Metastatic Breast Carcinoma in the Brain (tissue), 10 donors: ENCODE measurements around a stretch of chr18.

GRCh38 chr18:24359910-24360146 lies 37.8 kb downstream of the OSBPL1A start:
- PRO-cap, 10 experiments, result peak in 3 of 10 experiments; most common plus-strand start chr18:24359990 (in 3)

GRCh38 chr18:25466981-25467835 lies 115.2 kb upstream of the ZNF521 start:
- PRO-cap, 10 experiments, result no peak in any of the 10 experiments

DNA sequence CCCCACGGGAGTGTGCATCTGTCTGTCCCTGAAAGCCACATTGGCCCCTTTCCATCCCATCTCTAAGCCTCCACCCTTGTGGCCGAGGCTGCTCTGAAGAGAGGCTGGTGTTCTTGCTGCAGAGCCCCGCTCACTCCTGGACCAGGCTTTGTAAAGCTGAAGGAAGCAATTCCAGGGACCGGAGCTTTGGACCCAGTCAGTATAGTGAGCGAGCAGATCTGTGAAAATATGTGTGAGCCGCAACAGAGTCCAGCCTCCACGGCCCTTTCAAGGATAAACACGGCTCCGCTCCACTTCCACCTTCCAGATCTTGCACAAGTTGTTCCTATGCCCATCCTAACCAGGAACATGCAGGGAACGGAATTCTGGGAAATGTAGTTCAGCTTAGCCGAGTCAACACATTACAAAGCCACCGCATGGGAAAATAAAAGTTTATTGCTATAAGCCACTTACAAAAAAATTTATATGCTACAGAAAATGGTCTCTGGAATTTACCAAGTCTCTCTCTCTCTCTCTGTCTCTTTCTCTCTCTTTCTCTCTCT lies 151.6 kb upstream of the ZNF521 start:
- PRO-cap, 10 experiments, result peak in 1 of 10 experiments; most common minus-strand start position 312 of the sequence (in 1)

DNA sequence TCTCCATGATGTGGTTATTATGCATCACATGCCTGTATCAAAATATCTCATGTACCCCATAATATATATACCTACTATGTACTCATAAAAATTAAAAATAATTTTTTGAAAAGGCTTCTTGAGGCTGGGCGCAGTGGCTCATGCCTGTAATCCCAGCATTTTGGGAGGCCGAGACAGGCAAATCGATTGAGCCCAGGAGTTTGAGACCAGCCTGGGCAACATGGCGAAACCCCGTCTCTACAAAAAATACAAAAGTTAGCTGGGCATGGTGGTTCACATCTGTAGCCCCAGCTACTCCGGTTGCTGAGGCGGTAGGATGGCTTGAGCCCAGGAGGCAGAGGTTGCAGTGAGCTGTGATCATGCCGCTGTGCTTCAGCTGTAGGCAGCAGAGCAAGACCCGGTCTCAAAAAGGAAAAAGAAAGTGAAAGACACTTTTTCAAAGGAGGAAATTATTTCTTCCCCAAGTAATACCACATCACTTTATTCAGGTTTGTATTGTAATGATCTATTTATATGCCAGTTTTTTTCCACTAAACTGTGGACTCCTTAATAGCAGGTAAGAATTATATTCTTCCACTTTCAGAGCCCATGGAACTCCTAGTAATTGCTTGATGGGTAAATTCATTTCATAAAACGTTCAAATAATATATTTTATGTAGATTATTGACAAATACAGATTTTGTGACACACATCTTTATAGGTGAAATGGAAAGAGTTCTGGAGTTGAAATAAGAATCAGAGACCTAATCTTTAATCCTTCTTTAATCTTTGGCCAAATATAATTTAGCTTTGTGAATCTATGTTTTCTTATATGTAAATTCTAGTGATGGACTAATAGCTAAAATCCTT lies 35.7 kb upstream of the TAF4B start:
- PRO-cap, 10 experiments, result no peak in any of the 10 experiments

- PRO-cap, 10 experiments, result no peak in any of the 10 experiments
Observed at GRCh38 chr18:26455129-26455865, 93.1 kb downstream of the KCTD1 start.

DNA sequence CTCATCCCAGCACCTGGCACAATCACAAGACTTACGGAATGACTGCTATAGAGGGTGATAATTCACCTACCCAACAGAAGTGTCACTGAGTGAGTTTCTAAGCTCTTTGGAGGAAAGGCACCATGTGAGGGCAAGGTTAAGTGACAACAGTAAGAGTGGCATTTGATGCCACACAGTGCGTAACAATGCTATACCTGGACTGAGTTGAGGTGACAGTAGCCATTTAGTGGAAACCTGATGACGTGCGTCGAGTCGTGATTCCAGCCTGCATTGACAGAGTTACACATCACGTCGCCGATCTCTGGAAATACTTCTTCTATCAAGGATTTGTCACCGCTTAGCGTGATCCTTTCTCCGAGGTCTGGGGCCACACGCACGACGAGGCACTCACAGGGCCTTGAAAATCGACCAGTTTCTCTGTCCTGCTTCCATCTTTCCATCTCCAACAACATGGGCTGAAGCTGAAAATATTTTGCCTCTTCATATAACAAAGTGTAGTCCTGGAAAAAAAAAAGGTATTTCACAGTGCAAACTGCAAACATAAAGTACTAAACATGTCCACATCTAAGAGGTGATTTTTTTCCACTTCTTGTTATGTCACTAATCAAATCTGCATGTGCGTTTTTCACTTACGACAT lies 88.8 kb downstream of the KCTD1 start:
- PRO-cap, 10 experiments, result no peak in any of the 10 experiments

- PRO-cap, 10 experiments, result peak in 10 of 10 experiments; most common plus-strand start chr18:26548746 (in 6); most common minus-strand start chr18:26549121 (in 3)
Observed at GRCh38 chr18:26548644-26549284, 411 bp upstream of the KCTD1 start.

- PRO-cap, 10 experiments, result peak in 2 of 10 experiments; most common plus-strand start chr18:26549379 (in 1); most common minus-strand start chr18:26549433 (in 1)
Observed at GRCh38 chr18:26549285-26549722, 951 bp upstream of the KCTD1 start.

DNA sequence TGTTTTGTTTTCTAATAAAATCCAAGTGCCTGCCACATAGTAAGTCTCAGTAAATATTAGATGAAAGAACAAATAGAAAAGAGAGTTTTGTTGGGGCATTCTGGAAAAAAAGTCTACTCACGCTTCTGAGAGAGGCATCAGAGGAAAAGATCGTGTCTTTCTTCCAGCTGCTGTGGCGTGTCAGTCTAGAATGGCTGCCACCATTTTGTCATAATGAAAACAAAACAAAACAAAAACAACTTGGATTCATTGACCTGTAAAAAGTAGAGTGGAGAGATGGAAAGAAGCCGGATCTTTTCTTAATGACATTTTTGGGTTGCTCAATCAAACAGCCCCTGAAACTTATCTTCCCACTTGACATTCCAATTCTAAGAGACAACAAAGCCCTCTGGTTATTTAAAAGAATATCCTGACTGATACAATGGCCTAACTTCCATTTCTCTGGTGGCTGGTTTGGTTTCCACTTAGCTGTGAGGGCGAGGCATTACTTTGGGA lies 123.9 kb downstream of the AQP4 start:
- PRO-cap, 10 experiments, result no peak in any of the 10 experiments

DNA sequence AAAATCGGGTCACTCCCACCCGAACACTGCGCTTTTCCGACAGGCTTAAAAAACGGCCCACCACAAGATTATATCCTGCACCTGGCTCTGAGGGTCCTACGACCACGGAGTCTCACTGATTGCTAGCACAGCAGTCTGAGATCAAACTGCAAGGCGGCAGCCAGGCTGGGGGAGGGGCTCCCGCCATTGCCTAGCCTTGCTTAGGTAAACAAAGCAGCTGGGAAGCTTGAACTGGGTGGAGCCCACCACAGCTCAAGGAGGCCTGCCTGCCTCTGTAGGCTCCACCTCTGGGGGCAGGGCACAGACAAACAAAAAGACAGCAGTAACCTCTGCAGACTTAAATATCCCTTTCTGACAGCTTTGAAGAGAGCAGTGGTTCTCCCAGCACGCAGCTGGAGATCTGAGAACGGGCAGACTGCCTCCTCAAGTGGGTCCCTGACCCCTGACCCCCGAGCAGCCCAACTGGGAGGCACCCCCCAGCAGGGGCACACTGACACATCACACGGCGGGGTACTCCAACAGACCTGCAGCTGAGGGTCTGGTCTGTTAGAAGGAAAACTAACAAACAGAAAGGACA lies 325.3 kb upstream of the CHST9 start:
- PRO-cap, 10 experiments, result peak in 1 of 10 experiments; most common minus-strand start position 202 of the sequence (in 1)

DNA sequence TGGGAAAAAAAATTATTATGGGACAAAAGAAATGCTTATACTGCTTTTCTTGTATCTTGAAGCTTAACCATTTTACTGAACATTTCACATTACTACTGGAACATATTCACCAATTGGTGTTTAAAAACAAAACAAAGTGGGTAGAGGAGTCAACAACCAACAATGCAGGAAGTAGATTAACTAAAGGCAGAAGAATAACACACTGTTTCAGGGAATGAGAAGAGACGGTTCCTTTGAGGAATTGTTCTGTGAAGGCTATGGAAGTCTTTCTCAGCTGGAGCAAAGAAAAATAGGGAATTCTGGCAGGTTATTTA lies 113.8 kb downstream of the CDH2 start:
- PRO-cap, 10 experiments, result peak in 1 of 10 experiments; most common plus-strand start position 205 of the sequence (in 1)

DNA sequence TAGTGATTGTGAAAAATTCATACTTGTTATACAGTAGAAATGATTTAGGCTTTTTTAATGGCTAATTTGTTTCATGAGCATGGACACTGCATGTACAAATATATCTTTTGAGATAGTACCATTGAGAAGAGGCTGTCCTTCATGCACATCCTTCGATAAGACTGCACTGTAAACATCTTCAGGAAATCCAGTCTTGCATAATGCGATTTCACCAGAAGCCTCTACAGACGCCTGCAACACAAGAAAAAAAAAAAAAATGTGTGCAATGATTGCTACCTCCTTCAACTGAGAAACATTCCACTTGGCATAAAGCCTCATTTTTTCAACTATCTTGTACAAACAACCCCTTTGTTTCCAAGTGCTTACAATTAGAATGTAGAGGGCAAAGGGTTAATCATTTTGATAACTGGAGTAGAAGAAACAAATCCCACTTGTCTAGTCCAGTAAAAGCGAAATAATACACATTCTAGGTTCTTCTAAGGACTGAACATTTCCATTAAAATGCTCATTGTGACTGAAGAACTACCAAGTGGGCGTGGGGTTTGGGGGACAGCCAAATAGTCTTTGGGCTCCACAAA lies 29.3 kb downstream of the CDH2 start:
- PRO-cap, 10 experiments, result peak in 1 of 10 experiments; most common minus-strand start position 157 of the sequence (in 1)

- PRO-cap, 10 experiments, result no peak in any of the 10 experiments
Observed at GRCh38 chr18:28158943-28159516, 17.9 kb downstream of the CDH2 start.

DNA sequence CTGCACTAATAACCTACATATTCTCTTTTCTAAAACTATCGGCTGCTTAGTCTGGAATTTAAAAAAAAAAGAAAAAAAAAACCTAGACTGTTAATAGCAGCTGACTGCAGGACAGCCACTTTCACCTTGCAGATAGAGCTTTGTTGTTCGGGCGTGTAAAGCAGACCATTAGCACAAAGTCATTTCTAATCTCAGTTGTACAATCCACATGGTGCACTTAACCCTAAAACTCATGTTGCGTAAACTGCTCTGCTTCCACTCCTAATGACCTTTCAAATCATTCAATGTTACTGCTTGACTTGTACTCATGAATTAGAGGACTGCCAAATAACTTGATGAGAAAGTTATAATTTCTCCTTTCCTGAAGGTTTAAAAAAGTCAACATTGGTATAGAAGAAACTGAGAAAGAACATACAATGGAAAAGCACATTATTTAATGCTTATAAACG lies 2.7 kb downstream of the CDH2 start:
- PRO-cap, 10 experiments, result no peak in any of the 10 experiments

DNA sequence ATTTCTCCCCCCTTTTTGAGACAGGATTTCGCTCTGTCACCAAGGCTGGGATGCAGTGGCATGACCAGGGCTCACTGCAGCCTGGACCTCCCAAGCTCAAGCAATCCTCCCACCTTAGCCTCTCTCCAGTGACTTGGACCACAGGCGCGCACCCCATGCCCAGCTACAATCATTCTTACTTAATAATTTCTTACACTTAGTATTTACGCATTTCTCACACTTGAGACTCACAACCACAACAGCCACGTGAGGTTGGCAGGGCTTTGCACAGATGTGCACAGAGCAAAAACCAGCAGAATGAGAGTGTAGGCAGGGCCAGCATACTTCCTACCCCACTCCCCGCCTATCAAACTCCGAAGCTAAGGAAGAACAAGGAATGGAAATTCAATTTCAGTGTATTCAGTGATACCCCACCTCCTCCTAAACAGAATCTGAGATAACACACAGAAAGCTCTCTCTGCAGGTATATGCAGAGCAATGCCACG lies 2.3 kb downstream of the DSC2 start:
- PRO-cap, 10 experiments, result peak in 1 of 10 experiments; most common plus-strand start position 295 of the sequence (in 1)

GRCh38 chr18:31229208-31229535 lies 66.5 kb upstream of the DSC1 start:
- PRO-cap, 10 experiments, result no peak in any of the 10 experiments

DNA sequence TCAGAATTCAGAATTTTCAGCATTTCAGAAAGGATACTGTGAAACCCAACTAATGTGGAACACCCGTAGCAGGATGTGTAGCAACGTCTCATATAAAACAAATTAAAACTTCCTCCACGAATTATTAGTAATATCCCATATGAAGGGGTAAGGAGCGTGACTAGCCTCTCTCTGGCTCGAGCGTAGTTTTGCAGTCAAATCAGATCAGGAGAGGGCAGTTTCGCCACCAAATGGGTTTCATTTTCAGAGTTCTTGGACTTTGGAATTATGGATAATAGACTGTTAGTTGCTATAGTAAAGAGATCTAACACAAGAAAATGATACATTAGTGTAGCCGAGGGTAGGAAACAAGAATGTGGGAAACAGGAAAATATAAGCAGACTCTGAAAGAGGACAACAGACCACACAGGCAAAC lies 13.5 kb upstream of the SLC25A52 start:
- PRO-cap, 10 experiments, result no peak in any of the 10 experiments

DNA sequence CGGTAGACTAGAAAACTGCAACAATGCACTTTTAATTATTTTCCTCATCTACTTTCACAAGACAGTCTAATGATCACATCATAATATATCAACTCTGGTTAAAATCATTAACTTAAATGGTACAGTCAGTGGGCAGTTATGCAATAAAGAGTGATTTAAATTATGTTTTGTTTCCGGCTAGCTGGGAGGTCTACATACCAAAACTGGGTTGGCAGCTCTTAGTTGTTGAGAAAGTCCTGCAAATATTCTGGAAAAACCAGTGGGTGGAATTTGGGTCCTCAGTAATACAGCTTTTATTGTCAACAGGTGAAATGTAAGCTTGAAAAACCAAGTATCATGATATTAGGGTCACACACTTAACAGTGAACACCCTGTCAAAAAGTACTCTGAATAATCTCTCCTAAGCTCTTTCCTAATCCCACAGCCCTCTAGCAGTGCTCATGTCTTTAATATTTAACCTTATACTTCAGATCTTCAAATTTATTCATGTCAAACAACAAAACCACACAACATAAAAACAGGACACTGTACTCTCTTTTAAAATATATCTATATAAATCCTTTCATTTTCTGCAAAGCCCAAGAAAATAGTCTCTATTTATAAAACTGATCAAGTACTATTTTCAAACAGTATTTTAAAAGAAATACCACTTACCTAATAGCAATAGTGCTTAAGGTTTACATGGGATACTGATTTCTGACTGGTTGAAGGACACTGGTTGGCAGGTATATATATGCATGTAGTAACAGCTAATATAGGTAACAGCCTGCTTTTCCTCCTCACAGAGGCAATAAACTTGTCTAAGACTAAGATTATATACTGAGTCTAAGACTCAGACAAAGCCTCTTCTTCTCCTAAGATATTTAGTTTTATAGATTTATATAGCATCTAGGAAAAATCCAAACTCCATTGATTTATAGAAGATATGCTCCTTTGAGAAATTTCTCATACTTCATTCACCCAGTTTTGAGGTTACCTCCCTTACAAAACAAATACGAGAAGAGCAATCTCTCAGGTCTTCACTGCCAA lies 103.8 kb downstream of the GAREM1 start:
- PRO-cap, 10 experiments, result no peak in any of the 10 experiments

- PRO-cap, 10 experiments, result no peak in any of the 10 experiments
Observed at GRCh38 chr18:32468287-32468673, 2.4 kb downstream of the GAREM1 start.

- PRO-cap, 10 experiments, result no peak in any of the 10 experiments
Observed at GRCh38 chr18:32511574-32511975, 40.9 kb upstream of the GAREM1 start.